ENCODE data around the gene SLC38A9.

DNA sequence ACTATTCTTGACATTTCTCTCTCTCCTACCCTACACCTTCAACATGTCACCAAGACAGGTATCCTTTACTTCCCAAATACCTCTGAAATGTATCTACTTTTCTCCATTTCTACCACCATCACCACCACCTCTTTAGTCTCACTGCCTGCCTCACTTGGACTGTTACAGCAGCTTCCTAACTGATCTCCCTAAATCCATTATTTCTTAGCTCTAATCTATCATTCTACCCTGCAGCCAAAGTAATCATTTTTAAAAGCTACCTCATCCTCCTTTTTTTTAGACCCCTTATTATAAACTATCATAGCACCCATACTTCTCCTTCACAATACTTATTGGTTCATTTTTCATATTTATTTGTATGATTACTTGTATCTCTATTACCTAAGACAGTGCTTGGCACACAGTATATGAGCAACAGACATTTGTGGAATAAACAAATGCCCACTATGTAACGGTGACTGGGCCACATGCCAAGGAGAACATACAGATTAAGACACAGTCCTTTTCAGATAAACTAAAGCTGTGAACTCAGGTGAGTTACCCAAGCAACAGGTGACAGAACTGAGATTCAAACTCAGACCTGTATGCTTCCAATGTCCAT is 18.6 kb downstream of the PLPP1 start:
- PRO-cap, result no peak

DNA sequence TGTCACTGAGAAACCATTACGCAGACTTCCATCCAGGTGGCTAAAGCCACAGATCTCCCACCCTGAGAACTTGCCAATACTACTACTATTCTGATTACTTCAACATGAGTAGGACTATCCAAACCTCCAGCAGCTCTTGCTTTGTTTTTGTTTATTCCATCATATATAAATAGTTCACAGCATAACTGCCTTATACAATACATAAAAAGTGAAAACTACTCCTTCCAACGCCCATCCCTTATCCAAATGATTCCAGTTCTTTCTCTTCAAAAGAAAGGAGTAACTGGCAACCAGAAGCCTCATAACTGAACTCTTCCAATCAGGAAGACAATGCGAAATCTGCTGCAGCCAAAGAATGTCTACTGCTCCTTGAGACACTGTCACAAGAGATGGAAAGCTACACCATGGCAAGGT is 1.2 kb downstream of the PLPP1 start:
- PRO-cap, result no peak

GRCh38 chr5:55538220-55538419 is 3.4 kb upstream of the PLPP1 start:
- PRO-cap, result no peak

DNA sequence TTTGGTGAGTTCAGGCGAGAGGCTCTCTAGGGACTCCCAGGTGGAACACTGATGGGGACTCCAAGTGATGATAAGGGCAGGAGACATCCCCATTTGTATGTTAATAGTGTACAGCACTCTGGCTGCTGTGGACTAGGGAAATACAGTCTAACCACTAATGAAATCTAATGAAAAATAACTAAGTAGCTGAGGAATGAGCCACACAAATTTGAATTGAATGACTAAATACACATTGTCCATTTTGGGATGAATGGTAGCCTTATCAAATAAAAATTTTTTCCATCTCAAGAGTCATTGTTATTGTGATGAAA is 59.7 kb upstream of the PLPP1 start:
- PRO-cap, result no peak

GRCh38 chr5:55597154-55598351 is 62.8 kb upstream of the PLPP1 start:
- PRO-cap, result no peak

DNA sequence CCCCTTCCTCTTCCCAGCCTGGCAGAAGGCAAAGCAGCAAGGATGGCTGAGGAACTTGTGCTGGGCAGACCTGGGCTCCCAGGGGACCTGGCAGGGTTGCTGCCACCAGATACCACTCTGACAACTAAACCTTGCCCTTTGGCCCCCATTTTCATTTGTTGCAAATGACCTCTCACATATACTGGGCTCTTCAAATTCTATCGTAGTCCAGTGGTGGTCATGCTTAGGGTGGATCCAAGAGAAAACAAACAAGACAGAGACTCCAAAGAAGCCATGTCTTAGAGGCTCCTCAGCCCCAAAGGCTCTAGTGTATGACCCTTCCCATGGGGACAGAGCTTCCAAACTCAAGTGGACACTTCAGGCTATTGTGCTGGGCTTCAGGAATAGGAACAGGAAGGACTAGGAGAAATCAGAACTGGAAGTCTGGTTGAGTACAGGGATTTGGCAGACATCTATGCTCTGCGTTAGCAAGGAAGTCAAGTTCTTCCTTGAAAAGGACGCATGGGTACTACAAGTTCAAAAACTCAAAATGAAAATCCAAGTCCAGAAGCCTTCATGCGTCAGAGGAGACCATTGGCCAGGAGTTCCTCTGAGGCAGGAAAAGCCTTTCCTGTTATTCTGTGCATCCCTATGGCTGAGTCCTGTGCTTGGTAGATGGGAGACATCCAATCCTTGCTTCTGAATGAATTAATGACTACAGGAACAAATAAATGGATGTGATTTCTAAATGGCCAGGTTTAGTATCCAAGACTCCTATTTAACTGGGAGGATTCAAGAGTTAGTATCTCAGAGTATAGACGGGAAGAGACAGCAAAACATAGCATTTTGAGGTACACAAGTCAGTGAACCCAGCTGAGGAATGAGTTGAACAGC is 64.7 kb upstream of the PLPP1 start:
- PRO-cap, result no peak

DNA sequence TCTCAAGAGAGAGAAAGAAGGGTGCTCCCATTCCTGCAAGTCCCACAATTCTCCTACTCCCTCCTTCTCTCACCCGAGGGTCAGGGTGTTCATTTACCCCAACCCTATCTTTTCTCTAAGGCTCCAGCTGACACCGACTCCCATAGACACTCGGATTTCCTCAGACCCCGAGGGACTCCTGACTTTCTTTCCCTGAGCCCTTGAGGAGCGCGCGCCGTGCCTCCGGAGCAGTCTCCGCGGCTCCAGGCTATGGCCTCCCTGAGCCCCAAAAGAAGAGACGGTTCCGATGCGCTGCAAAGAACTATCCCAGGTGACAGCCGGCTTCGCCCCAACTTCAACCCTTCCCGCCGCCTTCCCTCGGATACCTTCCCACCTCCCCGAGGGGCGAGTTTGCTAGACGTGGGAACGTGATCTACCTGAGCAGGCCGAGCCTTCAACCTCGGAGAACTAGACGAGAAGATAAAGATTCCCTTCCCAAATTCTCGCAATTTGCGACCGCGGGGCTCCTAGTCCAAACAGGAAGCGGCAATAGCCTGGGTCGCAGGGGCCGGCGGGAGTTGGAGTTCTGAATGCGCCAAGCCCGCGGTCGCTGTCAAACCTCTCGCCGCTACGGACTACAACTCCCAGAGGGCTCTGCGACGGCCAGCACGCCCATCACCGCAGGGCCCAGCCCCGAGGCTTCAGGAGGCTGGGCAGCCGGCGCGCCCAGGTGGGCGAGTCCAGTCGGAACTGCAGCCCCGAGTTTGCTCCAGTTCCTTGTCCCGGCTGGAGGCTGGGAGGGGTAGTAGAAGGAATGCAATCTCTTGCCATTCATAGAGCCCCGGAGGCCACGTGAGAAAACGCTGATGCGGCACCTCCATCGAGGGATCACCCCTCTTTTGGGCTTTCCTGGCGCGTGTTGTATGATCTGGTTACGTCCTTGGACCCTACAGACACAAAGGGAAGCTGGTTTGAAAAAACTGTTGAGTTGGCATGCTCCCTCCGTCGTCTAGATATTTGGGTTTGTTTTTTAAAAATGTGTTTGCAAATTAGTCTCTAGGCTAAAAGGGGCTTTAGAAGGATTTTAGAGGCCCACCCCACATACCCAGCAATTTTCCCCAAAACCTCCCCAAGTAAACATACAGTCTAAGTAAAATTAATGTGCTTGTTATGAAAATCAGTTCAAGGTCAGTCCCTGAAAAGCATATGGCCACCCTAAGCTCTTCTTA is at the start of gene SLC38A9:
TSS of gene SLC38A9 (minus strand) at position 524 of the 1,208 bp plus-strand sequence.
- PRO-cap, result bidirectional peak, plus-strand start at position 683 of the sequence, minus-strand start at position 524 of the sequence

- PRO-cap, result unidirectional peak, plus-strand start at chr5:55923284; bidirectional peak, plus-strand start at chr5:55923439, minus-strand start at chr5:55923388
Observed at GRCh38 chr5:55922987-55923950, 71.5 kb downstream of the IL6ST start.

DNA sequence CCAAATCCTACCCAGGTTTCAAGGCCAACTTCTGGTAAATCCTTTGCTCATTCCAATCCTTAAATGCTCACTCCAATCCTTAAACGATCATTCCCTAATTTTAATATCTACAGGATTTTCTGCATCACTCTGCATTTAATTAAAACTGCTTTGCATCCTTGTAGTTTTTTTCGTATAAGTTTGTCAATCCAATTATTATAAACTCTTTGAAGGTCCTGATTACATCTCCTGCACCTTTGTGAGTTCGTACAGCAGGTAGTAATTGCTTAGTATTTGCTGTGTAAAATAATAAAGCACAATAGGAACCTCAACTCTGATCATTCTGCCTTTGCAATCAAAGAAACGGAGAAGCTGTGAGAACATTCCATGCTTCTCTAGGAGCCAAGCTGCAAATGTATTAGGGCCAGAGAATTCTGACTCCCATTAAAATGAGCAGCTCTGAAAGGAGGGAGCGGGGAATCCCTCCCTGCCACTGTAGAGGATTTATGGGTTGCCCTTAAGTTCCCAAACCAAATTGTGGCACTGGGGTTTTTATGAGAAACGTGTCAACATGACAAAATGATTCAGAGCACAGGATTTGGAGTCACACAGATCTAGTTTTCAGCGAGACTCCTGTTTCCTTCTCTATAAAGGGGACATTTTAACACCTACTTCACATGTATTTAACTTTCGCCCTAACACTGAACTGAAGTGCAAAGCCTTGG is 1.9 kb downstream of the IL6ST start:
- PRO-cap, result no peak

DNA sequence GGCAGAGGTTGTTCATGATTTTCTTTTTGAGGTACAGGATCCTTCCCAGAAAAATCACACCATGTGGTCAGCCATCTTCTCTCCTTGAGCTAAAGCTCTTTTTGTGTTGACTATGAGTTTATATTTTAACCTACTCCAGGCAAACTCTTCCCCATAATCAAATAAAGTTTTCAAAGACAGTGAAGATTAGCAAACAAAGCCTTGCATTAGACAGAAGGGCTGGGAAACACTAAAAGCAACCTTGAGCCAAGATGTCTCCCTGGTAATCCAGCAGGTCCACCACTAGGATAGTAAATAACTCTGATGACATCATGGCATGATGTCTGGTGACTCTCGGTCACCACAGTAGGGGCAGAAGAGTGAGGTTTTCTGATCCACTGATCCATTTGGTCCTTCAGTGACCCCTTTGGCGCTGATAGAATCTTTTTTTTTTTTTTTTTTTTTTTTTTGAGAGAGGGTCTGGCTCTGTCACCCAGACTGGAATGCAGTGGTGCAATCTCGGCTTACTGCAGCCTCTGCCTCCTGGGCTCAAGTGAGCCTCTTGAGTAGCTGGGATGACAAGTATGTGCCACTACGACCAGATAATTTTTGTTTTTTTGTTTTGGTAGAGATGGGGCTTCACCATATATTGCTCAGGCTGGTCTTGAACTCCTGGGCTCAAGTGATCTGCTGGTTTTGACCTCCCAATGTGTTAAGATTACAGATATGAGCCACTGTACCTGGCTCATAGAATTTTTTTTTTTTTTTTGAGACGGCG is 30.7 kb upstream of the IL6ST start:
- PRO-cap, result no peak

DNA sequence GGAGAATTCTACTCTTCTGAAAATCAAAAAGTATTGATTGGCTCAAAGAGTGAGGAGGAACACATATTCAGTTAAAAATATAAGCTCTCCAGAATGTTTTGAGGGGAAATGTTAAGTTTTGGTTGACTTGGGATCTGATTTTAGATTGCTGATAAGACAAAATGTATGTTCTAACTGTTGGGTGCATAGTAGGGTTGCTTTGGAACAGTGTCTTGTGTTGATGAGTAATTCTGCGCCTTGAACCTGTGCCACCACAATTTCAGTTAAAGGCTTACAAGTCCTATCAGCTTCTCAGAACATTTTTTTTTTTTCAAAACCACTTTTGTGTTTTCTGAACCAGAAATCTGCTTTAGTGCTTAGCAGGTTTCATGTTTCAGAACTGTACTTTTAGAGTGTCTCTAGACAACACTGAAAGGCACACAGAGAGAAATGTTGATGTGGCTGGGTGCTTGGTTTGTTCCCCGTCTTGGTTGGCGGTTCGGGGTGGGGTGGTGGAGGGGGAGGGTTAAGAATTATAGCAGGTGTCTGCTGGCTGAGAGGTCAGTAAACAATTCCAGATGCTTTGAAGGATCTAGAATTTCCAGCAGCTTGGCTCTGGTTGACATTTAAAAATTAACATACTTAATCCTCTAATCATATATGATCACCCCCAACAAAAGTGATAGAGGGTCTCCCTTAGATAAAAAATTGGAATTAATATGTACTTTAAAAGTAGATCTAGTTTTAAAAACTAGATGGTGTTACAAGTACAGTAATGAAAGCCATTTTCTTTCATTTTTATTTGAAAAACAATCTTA is 84.6 kb downstream of the ANKRD55 start:
- PRO-cap, result no peak

- PRO-cap, result no peak
Observed at GRCh38 chr5:56272171-56272664, 39.1 kb upstream of the ANKRD55 start.

DNA sequence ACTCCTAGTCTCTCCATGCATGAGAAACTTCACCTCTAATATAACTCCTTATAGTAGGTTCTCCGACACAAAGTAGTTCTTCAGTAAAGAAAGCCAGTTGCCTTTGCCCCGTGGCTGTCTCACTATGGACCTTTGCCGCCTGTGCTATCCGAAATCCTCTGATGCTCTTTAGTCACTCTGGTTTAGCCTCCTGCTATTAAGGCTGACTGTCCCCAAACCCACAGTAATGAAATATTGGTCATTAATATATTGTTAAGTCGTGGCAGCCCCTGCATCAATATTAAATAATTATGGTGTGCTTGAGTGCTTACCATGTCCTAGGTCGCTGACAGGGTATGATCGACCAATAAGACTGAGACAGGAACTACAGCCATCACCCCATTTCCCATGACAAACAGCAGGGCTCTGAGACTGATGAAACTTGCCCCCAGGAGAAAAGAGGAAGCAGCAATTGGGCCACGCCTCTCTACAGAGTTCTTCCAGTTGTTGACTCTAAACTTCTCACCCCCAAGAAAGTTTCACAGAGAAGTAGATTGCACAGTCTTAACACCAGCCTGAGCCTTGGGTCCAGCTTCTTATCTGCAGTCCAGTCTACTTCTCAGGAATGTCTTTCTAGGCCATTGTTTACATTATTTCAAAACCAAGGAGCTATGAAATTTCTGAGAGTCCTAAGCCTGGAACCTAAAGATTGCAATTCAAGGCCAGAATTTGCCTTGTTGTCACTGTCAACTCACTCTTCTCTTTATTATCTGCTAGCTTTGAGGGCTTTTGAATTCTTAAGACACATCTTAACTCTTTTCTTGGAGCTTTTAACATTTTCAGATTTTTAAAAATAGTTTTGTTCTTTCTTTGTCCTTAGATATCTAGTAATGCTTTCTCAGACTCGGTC is 182.2 kb upstream of the ANKRD55 start:
- PRO-cap, result bidirectional peak, plus-strand start at position 523 of the sequence, minus-strand start at position 275 of the sequence

DNA sequence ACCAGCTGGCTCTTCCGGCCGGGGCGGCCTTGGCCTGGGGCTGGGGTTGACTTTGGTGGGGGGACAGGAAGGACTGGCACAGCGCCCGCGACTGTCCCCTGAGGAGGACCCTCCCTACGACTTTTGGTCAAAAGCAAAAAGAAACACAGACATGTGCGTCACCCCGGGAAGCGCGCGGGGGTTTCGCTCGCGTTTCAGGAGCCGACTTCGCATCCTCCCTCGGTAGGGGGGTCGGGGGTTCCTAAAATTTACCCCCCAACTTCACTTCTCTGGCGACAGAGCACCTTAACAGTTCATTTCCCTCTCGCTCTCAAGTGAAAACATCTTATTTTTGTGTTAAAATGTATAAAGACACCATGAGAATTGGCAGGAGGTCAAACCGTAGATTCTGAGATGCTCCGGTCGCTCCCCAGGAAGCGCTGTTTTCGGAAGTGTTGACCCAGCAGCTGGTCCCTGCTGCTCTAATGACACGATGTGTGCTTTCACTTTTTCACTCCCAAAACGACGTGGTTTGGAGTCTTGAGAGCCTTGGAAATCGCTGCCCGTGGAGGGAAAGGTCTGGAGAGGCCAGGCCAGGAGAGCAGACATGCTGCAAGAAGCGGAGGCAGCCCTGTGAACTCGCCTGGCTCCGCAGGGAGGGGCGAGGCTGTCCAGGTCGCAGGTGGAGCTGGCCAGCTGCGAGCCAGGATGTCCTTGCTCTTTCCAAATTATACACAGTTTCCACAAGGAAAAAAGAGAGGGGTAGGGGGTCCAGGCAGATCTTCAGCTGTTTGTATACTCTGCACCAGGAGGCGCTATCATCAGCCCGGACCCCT is 248.2 kb upstream of the ANKRD55 start:
- PRO-cap, result bidirectional peak, plus-strand start at position 499 of the sequence, minus-strand start at position 463 of the sequence; bidirectional peak, plus-strand start at position 553 of the sequence, minus-strand start at position 620 of the sequence; unidirectional peak, minus-strand start at position 648 of the sequence

DNA sequence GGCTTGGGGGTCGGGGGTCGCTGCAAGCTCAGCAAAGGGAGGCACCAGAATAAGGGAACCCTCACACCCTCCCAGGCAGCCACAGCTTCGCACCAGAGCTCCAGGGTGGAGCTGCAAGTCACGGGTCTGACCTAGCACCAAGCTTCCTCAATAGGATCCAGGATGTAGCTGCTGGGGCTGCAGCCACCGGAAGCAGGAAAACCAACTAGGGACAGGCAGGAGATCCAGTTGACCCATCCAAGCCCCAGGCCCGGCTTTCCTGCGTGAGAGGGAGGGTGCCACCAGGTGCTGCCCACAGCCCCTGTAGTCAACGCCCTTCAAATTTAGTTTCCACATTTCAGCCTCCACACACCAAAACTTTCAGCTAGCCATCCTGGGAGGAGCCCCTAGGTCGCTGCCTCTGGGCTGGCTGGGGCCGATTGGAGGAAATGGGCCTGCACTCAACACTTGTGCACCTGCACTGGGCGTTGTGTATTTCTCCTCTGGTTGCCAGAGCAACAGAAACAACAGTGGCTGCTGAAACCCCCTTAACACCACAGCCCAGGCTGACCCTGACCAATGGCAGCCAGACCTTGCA is 226.6 kb upstream of the MAP3K1 start:
- PRO-cap, result bidirectional peak, plus-strand start outside the sequence, minus-strand start at position 421 of the sequence

DNA sequence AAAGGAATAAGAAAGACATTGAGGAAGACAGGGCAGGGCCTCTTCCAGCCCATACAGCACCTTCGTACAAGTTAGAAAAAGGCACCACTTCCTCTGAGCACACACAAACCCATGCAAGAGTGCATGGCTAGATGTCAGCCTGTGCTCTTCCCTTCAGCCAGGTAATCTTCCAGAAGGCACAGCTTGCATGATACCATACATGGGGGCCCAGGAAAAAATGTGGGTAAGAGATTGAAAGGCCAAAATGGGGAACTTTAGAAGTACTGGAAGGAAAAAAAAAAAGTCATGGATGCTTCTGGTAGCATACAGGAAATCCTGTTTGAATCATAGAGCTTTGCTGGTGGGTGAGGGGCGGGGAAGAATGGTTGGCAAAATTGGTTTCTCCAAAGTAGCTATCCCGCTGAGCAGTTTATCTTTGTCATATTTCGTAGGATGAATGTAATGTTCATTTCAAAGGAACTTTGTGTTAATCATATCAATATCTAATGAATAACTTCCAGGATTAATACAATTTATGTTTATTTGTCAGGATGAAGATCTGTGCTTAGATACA is 78.3 kb upstream of the MAP3K1 start:
- PRO-cap, result no peak

- PRO-cap, result no peak
Observed at GRCh38 chr5:56835340-56835901, 20.1 kb downstream of the MAP3K1 start.

- PRO-cap, result no peak
Observed at GRCh38 chr5:56946864-56947409, 5.0 kb downstream of the MIER3 start.

GRCh38 chr5:57171788-57172239 is 2.0 kb upstream of the GPBP1 start:
- PRO-cap, result no peak

- PRO-cap, result no peak
Observed at GRCh38 chr5:57172240-57173122, 1.4 kb upstream of the GPBP1 start.

All from bronchus (tissue), 1 donor.